Daoy (cell line): Measurements from ENCODE around the genes CFHR3 and DENND1B.

- RAMPAGE, long total RNA: no peak
Observed at GRCh38 chr1:193479192-193479781, 292.9 kb upstream of the B3GALT2 start.

DNA sequence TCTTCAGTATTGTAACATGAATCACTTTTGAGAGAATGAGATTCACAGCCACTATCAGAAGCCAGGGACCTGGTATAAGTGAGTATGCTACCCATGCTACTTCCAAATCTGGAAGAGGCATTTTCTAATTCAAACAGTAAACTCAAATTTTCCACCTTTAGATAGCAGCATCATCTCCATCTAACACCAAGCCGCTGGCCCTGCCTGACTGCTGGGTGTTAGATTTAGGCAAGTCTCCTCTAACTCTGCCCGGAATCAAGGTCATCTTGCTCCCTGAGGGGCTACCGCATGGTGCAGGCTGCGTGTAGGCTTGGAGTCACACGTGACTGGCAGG, 882.9 kb upstream of the B3GALT2 start:
- RAMPAGE, long total RNA: no peak

DNA sequence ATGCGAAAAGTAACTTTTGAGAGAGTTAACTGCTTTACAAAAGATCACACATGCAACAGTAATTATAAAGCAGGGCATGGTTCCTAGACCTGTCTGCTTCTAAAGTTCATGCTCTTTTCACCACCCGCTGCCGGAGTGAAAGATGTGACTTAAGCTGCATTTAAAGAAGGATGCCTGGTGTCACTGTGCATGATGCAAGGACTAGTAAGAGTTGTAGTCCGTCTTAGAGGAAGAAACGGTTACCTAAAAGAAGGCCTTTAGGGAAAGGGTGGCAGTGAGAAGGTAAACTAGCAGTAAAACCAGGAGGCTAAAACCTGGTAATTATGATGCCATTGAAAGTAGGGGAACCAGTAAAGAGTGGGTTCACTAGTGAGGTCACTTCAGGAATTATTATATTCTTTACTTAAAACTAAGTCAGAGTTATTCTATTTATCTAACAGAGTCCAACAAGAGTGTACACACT, 1689.0 kb downstream of the KCNT2 start:
- RAMPAGE, long total RNA: no peak

GRCh38 chr1:196717280-196718447, 57.0 kb upstream of the CFHR3 start:
- RAMPAGE, long total RNA: no peak

GRCh38 chr1:196726248-196726998, 48.2 kb upstream of the CFHR3 start:
- RAMPAGE, long total RNA: no peak

DNA sequence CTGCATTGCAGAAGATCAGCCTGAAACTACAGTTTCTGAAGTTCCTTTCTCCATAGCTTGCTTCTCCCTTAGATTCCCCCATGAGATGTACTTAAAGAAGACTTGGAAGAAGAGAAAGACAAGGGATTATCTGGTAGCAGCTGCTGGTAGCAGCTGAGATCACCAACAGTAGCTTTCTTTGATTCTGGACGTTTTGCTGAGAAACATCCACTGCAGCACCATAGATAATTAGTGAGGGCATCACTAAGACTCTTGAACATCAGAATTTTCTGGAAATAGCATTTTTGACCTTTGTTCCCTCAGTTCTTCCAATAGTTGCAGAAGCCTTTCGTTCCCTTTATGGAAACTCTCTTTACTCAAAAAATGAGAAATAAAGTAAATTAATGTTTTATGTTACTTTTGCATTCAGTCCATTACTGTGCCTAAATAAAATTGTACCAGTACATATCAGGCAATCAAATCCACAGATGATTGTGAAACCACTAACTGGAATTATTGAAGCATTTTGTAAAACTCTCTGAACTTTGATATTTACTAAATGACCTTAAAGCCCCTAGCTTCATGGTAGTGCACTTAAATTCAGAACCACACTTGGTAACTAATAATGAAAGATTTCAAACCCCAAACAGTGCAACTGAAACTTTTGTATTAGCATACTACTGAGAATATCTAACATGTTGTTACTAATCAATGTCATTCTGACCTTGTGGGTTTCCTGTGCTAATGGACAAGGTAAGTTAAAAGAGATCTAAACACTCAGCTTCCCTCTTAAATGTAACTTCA, at the start of gene CFHR3:
Gene CFHR3, plus strand, starts transcription at position 628 of the 783 bp plus-strand sequence.
- RAMPAGE, long total RNA: no peak

- RAMPAGE, long total RNA: no peak
Observed at GRCh38 chr1:197199528-197200292, 1.4 kb downstream of the ZBTB41 start.

DNA sequence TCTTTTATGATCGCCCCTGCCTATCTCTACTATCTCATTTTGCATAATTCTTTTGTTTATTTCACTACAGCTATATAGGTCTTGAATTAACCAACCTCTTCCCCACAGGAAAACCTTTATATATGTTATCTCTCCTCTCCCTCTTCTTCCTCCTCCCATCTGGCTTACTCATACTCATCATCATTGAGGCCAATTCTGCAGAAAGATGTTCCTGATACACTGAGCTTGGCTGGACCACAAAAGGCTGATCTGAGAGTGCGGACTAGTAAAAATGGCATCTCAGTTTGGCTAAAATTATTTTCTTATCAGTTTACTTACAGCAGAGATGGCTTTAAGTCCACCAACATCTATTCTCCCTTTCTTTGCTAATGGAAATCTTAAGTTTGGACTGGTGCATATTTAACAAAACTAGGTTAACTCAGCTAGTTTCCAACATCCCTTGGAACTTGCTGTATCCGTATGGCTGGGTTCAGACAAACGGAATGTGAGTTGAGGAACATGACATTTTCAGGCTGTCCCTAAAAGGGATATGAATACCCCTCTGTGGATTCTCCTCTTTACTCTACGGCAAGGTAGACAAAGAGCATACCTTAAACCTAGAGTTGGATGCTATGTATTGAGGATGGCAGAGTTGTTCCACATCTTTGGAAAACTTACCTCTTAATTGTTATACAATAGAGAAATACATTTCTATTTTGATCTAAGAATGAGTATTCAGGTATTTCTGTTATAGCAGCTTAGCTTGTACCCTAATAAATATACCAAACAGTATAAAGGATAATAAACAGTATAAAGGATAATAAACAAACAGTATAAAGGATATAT, 175.2 kb downstream of the DENND1B start:
- RAMPAGE, long total RNA: no peak

DNA sequence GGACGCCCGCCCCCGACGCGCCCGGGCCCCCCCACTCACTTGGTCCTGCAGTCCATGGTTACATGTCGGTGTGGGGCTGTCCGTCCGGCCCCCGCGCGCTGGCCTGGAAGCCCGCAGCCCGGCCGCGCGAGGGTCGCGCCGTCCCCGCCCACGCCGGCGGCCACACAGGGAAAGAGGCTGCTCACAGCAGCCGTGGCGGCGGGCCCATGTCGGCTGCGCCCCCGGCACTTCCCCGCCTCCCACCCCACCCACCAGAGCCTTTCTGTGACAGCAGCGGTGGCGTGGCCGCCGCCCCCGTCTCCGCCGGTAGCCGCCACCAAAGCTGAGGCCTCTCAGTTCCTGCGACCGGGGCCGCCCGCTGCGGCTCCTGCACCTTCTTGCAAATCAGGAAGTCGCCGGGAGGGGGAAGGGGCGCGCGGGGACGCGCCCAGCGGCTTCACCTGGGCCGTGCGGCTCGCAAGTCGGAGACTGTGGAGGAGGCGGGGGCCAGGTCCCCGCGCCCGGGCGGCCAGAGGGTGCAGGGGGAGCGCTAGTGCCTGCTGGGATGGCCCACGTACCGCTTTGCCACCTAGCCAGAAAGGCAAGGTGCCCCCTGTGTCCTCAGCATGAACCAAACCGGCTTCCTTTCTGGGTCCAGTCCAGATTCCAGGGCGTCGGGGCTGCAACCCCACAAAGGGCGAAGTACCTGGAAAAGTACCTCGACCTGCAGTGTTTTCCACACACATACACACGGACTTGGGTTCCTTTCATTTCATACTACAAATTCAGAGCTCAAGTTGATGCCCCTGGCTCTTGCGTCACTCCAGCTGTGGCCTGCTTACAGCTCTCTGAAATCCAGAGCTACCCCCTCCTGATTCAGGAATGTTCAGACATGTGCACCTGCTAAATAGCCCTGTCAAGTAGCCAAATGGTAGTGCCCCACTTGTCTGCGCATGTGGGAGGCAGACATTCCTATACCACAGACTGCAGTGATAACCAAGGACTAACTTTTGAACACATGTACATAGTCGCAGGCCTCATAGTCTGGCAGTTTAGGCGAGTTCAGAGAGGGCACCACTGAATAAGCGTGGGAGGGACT, at the start of gene DENND1B:
Gene DENND1B, minus strand, starts transcription at position 381 of the 1,078 bp plus-strand sequence.
- RAMPAGE, long total RNA: no peak

DNA sequence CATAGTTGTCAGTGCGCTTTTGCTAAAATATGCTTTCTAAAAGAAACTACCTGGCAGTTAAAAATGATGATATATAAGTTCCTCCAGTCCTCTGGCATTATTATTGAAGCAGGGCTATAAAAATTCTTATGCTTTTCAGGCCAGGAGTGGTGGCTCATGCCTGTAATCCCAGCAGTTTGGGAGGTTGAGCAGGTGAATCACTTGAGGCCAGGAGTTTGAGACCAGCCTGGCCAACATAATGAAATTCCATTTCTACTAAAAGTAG, 80.5 kb upstream of the NEK7 start:
- RAMPAGE, long total RNA: no peak

DNA sequence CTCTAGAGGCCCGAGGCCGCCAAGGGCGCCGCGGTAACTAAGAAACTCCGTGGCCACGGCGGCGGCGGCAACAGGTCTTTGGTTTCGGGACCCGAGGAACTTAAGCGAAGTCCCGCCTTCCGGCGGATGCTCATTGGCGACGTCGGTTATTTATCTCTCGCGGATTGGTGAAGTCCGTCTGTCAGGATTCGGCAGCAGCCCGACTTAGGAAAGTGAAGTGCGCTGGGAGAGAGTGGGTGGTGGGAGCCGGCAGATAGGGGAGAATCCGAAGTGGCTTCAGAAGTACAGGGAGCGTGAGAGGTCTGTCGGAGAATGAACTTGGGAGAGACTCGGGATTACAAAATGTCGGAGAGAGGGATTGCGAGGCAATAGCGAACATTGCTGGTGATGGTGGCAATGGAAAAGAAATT, 718 bp downstream of the NEK7 start:
- RAMPAGE, long total RNA: no peak

DNA sequence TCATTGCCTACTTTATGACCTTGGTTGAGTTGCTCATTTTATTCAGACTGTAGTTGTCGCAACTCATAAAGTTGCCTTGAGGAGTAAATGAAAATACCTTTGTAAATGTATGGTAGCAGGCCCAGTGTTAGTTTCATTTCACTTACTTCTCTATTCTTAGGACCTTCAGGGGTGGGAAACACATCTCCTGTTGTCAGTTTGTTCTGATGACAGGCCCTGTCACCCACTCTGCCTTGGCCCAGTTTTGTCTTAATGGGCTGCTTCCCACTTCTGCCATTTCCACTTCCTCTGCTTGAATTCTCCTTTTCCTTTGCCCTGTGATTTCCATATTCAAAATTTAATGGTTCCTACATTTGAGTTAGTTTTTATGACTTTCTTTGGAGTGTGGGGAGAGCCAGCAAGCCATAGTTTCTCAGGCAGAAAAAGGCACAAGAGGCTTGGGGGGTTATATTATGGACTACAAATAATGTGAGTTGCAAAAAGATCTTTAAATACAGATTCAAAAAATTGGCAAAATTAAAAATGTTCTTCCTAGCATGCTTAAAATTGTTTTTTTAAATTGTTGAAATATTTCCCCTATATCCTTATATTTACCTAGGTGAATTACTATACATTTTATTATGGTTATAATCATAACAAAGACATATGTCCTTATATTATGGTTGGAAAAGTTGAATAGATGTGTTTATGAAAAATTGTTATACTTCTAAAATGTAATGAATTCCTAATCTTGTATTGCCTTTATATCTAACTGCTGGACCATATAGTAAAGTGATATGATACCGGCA, 5.8 kb downstream of the NEK7 start:
- RAMPAGE, long total RNA: no peak

DNA sequence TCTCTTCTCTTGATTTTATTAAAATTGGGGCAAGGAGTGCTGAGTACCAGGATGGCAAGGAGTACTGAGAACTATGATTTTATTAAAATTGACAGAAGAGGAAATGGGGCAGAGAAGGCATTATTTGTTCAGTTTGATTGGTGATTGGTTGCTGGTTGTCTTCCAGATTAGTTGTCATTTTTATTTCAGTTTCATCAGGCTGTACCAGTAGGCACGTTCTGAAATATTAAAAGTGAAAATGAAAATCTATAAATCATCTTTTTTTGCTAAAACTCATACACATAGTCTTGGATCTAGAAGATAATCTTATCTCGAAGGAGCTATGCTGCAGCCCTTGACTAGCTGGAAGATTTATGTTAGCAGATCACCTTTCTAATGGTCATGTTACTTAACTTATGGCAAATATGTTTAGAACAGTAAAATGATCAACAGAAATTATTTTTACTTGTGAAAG, 28.9 kb downstream of the NEK7 start:
- RAMPAGE, long total RNA: no peak

- RAMPAGE, long total RNA: no peak
Observed at GRCh38 chr1:198294735-198295635, 138.2 kb downstream of the NEK7 start.

DNA sequence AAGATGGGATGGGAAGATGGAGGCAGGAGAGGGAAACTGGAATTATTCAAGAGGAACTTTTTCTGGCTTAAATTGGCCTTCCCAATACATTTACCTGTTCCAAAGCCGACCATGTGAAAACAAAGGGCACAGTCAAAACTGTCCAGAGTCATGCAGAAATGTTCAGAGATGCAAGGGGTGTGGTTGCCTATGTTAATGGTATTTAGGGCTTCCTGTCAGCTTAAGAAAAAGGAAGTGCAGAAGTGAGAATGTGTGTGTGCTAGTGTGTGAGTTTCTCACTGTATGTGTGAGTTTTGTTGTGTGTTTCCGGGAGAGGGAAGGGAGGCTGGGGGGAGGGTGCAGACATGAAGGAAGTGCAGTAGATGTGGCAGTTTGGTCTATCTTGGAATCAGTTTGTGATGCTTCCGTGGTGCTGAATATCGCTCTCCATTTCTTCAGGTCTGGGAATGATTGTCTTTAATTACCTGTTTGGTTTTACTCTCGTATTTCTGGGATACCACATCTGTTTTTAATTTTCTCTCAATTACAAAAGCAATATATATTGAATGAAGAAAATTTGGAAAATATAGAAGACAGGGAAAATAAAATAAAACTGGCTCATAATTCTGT, 16.5 kb upstream of the ATP6V1G3 start:
- RAMPAGE, long total RNA: no peak

GRCh38 chr1:198649794-198650669, 11.2 kb downstream of the PTPRC start:
- RAMPAGE, long total RNA: no peak

DNA sequence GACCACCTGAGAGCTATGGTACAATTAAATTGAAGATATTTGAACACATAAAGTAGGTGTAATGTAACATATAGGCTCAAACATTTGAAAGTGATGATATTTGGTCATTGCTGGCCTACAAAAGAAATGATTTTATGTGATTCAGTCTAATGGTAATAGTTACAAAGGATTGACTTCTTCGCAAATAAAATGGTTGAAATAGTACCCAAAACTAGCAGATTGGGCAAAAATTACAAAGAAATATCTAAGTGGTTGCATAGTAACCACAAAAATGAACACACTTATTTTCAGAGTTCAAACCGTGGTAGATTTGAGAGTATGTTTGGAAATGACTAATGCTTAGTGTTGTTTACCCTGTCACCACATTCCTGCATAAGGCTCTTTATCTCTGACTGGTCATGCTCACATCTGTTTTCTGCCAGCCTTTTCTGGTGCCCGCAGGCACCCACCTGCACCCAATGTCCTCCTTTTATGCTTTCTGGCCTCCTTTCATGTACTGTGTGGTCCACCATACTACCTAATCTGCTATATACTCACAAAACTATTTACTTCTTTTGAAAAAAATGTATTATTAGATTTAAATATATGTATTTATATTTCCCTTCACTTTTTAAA, 30.2 kb downstream of the PTPRC start:
- RAMPAGE, long total RNA: no peak

DNA sequence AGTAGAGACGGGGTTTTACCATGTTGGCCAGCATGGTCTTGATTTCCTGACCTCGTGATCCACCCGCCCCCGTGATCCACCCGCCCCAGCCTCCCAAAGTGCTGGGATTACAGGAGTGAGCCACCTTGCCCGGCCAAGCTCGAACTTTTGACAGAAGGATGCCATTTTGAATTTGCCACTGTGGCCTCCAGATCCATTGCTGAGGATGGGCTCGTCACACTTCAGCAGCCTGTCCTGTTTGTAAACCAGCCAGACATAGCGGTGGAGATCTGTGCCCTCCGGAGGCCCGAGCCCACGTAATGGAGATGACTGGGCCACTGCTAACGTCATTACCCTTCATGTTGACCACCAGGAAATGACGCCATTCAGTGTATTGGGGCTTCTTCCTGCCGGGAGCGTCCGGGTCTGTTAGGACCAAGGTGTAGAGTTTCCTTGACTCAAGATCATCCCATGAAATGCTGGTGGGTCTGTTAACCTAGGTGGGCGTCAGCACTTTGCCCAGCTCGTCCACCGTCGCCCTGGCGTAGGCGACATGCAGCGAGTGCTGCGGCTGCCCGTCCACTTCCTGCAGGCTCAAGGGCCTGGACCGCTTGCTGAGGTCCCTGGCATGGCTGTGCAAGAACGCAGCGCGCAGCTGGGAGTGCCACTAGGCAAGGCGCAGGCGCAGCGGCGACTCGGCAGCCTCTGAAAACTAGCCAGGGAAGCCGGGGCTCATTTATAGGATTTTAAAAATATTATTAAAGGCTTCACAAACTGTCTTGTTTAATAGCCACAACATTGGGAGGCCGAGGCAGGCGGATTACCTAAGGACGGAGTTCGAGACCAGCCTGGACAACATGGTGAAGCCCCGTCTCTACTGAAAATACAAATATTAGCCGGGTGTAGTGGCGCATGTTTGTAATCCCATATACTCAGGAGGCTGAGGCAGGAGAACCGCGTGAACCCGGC, 40.9 kb downstream of the PTPRC start:
- RAMPAGE, long total RNA: no peak

DNA sequence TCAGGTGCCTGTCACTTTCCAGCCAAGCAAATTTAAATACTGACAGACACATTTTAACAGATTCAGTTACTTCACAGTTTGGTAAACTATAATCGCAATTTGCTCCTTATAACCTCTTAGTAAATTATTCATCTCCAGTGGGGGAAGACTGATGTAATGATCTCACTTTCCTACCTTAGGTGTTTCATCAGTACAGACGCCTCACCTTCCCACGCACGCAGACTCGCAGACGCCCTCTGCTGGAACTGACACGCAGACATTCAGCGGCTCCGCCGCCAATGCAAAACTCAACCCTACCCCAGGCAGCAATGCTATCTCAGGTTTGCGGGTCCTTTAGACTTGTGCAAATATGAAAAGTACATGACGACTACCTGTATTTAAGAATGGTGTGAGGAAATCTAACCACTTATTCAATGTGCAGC, 60.6 kb downstream of the PTPRC start:
- RAMPAGE, long total RNA: no peak

GRCh38 chr1:198703525-198703958, 64.7 kb downstream of the PTPRC start:
- RAMPAGE, long total RNA: no peak